Adrenal gland (tissue), 7 donors: ENCODE measurements around the genes ADCY9 and PAM16.

DNA sequence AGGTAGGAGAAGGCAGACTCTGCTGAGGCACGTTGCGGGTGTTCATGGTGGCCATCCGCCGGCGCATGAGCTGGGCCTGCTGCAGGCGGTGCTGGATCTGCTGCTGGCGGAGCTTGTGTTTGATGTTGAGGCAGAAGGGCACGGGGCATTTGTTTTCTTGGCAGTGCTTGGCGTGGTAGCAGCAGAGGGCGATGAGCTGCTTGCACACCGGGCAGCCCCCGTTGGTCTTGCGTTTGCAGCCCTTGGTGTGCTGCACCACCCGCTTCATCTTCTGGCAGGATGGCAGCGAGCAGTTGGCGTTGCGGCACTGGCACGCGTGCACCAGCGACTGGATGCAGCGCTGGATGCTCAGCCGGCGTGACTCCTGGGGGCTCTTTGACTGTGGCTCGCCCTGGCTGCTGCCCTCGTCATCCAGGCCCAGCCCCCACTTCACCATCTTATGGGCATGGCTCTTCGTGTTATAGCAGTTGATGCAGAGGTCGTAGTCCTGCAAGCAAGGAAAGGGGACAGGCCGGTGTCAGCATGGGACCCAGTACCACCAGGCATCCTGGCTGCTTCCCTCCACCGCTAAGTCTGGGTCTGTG is 12.2 kb upstream of the TRAP1 start:
- PRO-cap, 3 experiments: no peak in any of the 3 experiments
- RAMPAGE, long total RNA, 4 experiments: no peak in any of the 4 experiments
- RRBS: 96% methylated on average over 4 of the region's 29 CpGs

- PRO-cap, 3 experiments: no peak in any of the 3 experiments
- RAMPAGE, long total RNA, 4 experiments: start-site peak on the minus strand in 1 of 4 experiments, at chr16:3736038-3736183 at its widest, 17 reads per replicate
- RRBS: no CpG with 5 or more reads among the region's 6 CpGs
Observed at GRCh38 chr16:3736032-3736525, 18.8 kb upstream of the TRAP1 start.

DNA sequence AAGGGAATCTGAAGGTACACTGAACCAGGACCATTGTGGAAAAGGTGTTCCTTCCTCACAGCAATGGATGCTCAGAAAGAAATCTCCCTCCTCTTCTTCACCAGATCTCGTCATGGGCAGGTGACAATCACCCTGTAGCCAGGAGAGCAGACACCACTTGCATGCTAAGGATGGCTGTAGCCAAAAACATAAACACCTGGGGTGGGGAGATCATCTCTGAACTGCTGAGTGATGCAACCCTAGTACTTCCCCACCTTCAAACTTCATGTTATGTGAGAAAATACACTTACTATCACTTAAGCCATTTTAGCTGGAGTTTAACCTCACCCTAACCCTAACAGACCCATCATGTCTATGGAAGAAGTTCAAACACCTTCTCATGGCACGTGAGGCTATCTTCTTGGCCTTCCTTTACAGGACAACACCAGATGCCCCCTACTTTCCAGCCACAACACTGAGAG is 26.3 kb downstream of the CREBBP start:
- PRO-cap, 3 experiments: no peak in any of the 3 experiments
- RAMPAGE, long total RNA, 4 experiments: no peak in any of the 4 experiments
- RRBS: no CpG with 5 or more reads among the region's 2 CpGs

GRCh38 chr16:4011201-4011908 is 104.9 kb downstream of the ADCY9 start:
- PRO-cap, 3 experiments: no peak in any of the 3 experiments
- RAMPAGE, long total RNA, 4 experiments: no peak in any of the 4 experiments
- RRBS: no CpG with 5 or more reads among the region's 19 CpGs

- PRO-cap, 3 experiments: no peak in any of the 3 experiments
- RAMPAGE, long total RNA, 4 experiments: no peak in any of the 4 experiments
- RRBS: no CpG with 5 or more reads among the region's 5 CpGs
Observed at GRCh38 chr16:4021046-4021379, 95.2 kb downstream of the ADCY9 start.

GRCh38 chr16:4052802-4053022 is 63.5 kb downstream of the ADCY9 start:
- PRO-cap, 3 experiments: no peak in any of the 3 experiments
- RAMPAGE, long total RNA, 4 experiments: no peak in any of the 4 experiments
- RRBS: no CpG with 5 or more reads among the region's 6 CpGs

DNA sequence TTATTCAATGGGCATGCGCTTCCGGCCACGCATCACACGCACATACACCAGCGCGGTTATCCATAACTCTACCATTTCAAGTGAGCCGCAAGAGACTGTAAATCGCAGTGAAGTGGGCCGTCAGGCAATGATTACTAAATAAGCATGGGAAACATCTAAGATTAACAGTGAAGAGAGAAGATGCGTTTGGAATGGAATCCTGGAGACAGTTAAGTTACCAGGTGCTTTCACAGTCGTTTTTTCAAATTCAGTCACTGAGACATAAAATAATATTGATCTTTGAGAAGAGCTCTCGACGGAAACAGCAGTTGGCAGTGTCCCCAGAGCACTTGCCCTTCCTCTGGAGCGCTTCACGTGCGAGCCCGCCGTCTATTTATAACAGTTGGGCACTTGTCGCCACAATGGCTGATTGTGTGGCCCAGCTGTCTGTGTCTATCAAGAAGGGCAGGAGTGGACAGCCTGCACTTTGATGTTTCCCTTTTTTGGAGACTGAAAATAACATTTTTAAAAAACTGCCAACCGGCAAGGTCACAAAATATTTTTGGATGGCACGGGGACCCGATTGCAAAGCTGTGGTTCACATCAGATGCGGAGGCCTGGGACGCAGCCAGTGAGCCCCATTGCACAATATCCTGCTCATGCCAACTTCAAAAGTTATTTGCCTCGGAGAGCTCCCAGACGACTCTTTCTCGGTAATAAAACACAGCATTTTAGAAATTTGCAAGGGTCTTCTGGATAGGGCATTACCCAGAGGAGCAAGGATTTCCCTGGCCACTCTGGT is 62.9 kb downstream of the ADCY9 start:
- PRO-cap, 3 experiments: peak in 1 of 3 experiments; most common plus-strand start position 657 of the sequence (in 1); most common minus-strand start position 347 of the sequence (in 1)
- RAMPAGE, long total RNA, 4 experiments: no peak in any of the 4 experiments
- RRBS: no CpG with 5 or more reads among the region's 27 CpGs

GRCh38 chr16:4058187-4058936 is 57.9 kb downstream of the ADCY9 start:
- PRO-cap, 3 experiments: no peak in any of the 3 experiments
- RAMPAGE, long total RNA, 4 experiments: no peak in any of the 4 experiments
- RRBS: no CpG with 5 or more reads among the region's 10 CpGs

GRCh38 chr16:4086089-4086764 is 30.0 kb downstream of the ADCY9 start:
- PRO-cap, 3 experiments: peak in 1 of 3 experiments; most common plus-strand start chr16:4086473 (in 1); most common minus-strand start chr16:4086327 (in 1)
- RAMPAGE, long total RNA, 4 experiments: no peak in any of the 4 experiments
- RRBS: no CpG with 5 or more reads among the region's 18 CpGs

DNA sequence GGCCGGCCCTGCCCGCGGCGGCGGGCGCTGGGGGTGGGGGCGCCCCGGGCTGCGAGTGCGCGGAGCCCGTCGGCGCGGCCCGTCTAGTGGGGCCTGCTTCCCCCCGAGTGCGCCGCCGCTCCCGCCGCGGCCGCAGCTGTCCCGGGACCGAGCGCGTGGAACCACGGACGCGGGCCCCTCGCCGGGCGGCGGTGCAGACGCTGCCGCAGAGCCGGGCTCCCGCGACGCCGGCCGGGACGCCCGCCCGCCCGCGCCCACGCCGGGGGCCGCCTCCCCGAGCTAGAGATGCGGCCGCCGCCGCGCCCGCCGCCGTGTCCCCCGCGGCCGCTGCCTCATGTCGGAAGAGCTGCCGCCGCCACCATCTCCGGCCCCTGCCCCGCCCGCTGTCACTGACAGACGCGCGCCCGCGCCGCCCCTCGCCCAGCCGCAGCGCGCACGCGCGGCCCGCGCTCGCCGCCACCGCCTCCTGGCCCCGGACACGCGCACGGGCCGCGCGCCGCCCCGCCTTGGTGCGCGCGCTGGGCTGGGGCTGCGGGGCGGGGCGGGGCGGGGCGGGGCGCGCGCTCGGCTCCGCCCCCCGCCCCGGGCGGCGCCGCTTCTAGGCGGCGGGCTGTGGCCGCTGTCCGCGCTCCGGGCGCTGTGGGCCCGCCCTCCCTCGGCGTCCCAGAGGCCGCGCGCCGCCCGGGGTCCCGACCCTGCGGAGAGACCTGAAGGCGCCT is at the start of gene ADCY9:
Gene ADCY9 (minus strand): TSS at position 391 of the 719 bp plus-strand sequence.
- PRO-cap, 3 experiments: peak in 3 of 3 experiments; most common plus-strand start position 622 of the sequence (in 2); most common minus-strand start position 391 of the sequence (in 2)
- RAMPAGE, long total RNA, 4 experiments: no peak in any of the 4 experiments
- RRBS: under 1% methylated on average over 78 of the region's 132 CpGs

DNA sequence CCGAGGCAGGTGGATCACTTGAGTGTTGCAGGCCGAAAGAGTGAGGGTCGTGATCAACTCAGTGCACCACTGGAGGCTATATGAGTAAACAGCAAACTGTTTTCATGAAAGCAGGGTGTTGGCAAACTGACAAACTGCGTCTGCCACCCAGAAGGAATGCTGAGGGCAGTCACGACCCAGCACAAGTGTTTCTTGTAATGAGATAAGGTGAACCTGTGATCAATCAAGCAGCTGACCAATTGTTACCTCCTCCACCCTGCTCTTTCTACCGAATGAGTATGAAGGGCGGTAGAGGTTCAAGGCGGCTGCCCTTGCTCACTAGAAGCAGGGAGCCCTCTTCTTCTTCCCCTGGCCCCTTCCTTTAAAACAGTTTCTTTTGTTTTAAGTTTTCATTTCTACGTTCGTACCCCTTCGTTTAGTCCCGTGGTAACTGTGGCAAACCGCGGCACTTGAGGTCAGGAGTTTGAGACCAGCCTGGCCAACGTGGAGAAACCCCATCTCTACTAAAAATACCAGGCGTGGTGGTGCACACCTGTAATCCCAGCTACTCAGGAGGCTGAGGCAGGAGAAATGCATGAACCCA is 5.7 kb upstream of the SRL start:
- PRO-cap, 3 experiments: no peak in any of the 3 experiments
- RAMPAGE, long total RNA, 4 experiments: no peak in any of the 4 experiments
- RRBS: no CpG with 5 or more reads among the region's 16 CpGs

- PRO-cap, 3 experiments: peak in 3 of 3 experiments; most common plus-strand start chr16:4272408 (in 1); most common minus-strand start chr16:4272396 (in 2)
- RAMPAGE, long total RNA, 4 experiments: no peak in any of the 4 experiments
- RRBS: under 1% methylated on average over 30 of the region's 45 CpGs
Observed at GRCh38 chr16:4272188-4272650, 604 bp downstream of the TFAP4 start.

GRCh38 chr16:4303664-4304471 is 12.0 kb upstream of the GLIS2 start:
- PRO-cap, 3 experiments: no peak in any of the 3 experiments
- RAMPAGE, long total RNA, 4 experiments: no peak in any of the 4 experiments
- RRBS: no CpG with 5 or more reads among the region's 17 CpGs

- PRO-cap, 3 experiments: no peak in any of the 3 experiments
- RAMPAGE, long total RNA, 4 experiments: no peak in any of the 4 experiments
- RRBS: no CpG with 5 or more reads among the region's 23 CpGs
Observed at GRCh38 chr16:4344732-4345555, 6.2 kb downstream of the PAM16 start.

DNA sequence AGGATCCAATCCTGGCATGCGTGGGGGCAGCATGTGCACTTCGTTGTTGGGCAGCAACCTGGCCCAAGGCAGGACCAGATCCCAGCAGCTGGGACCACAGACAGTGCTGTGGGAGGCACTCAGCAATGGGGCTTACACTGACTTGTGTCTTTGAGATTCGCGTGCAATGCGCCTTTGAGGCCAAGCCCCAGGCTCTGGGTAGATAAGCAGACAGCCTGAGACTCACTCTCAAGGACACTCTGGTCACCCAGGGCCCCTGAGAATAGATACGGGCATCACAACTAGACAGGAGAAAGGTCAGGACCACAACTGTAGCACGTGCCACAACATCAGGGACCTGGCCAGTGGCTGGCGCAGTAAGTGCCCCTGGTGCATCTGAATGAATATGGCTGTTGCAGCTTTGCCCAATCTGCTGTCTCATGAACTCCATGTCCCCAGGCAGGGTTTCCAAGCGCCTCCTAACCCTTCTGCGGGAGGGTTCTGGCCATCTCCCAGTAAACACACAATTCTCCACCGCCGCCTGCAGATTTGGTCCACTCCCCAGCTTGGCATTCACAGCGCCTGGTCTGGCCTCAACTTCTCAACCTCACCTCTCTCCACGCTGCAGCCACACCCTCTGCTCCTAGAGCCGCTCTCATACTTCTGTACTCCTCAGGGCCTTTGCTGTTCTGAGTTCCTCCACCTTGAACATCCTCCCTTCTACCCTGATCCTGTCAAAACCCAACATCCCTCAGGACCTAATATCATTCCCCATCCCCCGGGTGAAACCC is 3.1 kb downstream of the PAM16 start:
- PRO-cap, 3 experiments: peak in 2 of 3 experiments; most common plus-strand start position 319 of the sequence (in 1); most common minus-strand start position 149 of the sequence (in 2)
- RAMPAGE, long total RNA, 4 experiments: no peak in any of the 4 experiments
- RRBS: 100% methylated on average over 1 of the region's 16 CpGs

DNA sequence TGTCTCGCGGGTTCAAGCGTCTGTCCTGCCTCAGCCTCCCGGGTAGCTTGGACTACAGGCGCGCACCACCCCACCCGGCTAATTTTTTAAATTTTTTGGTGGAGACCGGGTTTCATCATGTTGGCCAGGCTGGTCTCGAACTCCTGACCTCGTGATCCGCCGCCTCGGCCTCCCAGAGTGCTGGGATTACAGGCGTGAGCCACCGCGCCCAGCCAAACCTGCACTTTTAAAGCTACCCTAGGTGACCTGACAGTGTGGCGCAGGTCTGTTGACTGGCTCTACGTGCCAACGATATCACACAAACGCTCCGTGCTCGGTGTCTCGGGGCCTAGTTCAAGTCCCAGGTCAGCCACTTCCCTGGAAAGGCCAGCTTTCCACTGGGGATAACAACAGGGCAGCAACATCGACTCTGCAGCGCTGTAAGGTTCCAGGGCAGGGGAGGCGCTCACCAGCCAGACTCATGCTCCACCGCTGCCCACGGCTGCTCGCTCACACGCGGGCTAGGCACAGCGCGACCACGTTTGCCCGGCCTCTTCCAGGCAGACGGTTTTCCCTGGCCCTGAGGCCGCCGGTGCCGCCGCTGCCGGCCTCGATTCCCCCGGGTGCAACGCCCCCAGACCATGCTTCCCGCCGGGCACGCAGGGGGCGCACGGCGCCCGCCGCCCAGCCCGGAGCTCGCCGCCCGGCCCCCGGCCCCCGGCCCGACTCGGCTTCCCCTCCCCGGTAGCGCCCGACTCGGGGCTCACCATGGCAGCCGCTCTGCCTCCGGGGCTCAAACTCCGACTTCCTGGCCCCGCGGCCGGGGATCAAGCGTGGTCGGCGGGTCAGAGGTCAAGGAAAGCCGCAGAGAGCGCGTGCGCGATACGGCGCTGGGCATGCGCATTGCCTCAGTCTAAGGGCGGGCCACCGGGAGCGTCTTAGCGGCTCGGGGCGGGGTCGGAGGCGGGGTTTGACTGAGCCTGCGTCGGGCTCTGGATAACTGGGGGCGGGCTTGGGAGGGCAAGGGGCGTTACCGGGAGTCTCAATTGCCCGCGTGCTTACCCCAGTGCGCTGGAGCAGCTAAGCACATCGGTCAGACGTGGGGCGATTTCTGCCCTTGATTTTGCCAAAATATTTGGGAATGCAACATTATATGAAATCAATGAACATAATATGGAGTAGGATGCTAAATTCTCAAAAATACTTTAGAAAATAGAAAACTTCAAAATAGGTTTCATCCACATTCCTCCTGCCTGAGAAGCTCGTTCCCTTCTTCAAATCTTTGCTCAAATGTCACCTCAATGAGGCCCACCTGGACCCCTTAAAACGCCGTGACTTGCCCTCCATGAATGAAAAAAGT is at the start of gene PAM16:
Gene PAM16 (minus strand): TSS at position 836 of the 1,339 bp plus-strand sequence.
- PRO-cap, 3 experiments: peak in 3 of 3 experiments; most common plus-strand start position 1,045 of the sequence (in 3); most common minus-strand start position 808 of the sequence (in 2)
- RAMPAGE, long total RNA, 4 experiments: start-site peak on the minus strand in 4 of 4 experiments, centred at positions 785 to 824 of the sequence, 24 to 352 reads per replicate
- RRBS: 1% methylated on average over 33 of the region's 103 CpGs

- PRO-cap, 3 experiments: peak in 3 of 3 experiments; most common plus-strand start chr16:4372659 (in 1); most common minus-strand start chr16:4372683 (in 3)
- RAMPAGE, long total RNA, 4 experiments: no peak in any of the 4 experiments
- RRBS: no CpG with 5 or more reads among the region's 10 CpGs
Observed at GRCh38 chr16:4372465-4372993, 881 bp downstream of the VASN start.

GRCh38 chr16:4505290-4505794 is 29.1 kb downstream of the HMOX2 start:
- PRO-cap, 3 experiments: no peak in any of the 3 experiments
- RAMPAGE, long total RNA, 4 experiments: no peak in any of the 4 experiments
- RRBS: no CpG with 5 or more reads among the region's 10 CpGs

DNA sequence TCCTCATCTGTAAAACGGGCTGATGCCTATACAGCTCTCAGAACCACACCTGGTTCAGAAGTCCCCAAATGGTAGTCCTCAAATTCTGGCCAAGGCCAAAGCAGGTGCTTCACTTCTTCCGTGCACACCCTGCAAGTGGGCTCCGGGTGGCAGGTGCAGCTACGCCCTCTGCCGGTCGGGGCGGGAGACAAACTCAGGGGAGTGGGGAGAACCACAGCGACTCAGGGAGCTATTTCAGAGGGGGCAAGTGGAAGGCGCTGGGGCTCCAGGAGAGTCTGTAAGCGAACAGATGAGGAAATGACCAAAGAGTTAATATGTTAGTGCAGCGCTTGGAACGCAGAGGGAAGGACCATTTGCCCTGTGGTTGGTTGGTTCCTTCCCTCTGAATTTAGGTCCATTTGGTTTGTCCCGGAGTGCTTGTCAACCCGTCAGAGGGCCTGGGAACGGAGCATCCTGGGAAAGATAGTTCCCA is 358 bp upstream of the MGRN1 start:
- PRO-cap, 3 experiments: peak in 3 of 3 experiments; most common plus-strand start position 185 of the sequence (in 1); most common minus-strand start position 131 of the sequence (in 1)
- RAMPAGE, long total RNA, 4 experiments: no peak in any of the 4 experiments
- RRBS: 2% methylated on average over 2 of the region's 15 CpGs

DNA sequence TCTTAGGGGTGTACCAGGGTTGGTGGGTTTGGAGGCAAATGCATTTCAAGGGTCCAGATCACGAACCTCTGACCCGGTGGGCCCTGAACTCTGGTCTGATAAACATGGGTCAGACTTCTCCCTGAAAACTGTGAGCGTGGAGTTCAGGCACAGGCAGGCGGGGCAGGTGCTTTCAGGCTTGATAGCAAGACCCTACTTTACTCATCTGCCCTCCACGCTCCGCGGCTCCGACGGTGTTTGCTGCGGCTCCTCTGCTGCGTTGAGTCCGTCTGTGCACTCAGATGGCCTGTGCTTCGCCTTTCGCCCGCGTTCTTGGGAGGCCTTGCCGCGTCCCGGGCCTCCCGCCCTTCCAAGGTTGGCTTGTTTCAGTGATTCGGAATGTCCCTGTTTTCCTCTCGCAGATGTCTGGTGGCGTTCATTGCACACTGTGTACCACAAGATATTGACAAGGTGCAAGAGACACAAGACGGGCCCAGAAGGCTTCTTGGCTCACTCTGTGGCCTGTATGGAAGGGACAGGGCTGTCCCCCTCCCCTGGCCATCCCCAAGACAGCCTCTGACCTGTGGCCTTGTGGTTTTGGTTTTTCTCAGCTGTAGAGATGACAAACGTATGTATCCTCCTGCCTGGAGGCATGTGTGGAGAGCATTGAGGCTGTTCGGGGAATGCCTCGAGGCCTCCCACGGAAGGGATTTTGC is 15.2 kb downstream of the MGRN1 start:
- PRO-cap, 3 experiments: no peak in any of the 3 experiments
- RAMPAGE, long total RNA, 4 experiments: no peak in any of the 4 experiments
- RRBS: 91% methylated on average over 2 of the region's 28 CpGs